NCI-H460 (cell line): ENCODE measurements around the genes ASS1 and LAMC3.

DNA sequence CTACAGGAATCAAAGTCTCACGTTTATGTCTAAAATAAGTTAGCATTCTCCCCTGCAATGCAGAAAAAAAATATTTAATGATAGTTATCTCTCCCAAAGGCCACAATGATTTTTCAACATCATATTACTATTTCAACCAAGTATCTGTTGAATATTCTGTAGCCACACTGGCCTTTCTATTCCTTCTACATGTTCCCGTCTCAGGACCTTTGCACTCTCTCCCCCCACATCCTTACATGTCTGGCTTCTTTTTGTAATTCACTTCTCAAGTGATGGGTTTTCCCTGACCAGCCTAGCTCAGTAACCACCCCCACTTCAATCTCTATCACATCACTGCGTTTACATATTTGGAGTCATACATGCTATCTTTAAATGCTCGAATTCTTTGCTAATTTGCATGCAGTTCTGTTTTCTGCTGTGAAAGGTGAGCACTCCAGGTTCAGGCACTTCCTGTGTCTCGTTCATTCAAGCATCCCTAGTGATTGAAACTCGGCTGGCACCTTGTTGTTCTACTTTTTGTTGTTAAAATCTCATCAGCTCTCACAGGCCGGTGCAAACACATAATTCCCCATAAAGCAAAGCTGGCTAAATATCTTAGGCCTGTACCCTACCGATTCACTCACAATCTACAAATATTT is 54.0 kb downstream of the FNBP1 start:
RAMPAGE:
- cytosol, long total RNA: no peak
- long total RNA: no peak
- nucleus, long total RNA: no peak

DNA sequence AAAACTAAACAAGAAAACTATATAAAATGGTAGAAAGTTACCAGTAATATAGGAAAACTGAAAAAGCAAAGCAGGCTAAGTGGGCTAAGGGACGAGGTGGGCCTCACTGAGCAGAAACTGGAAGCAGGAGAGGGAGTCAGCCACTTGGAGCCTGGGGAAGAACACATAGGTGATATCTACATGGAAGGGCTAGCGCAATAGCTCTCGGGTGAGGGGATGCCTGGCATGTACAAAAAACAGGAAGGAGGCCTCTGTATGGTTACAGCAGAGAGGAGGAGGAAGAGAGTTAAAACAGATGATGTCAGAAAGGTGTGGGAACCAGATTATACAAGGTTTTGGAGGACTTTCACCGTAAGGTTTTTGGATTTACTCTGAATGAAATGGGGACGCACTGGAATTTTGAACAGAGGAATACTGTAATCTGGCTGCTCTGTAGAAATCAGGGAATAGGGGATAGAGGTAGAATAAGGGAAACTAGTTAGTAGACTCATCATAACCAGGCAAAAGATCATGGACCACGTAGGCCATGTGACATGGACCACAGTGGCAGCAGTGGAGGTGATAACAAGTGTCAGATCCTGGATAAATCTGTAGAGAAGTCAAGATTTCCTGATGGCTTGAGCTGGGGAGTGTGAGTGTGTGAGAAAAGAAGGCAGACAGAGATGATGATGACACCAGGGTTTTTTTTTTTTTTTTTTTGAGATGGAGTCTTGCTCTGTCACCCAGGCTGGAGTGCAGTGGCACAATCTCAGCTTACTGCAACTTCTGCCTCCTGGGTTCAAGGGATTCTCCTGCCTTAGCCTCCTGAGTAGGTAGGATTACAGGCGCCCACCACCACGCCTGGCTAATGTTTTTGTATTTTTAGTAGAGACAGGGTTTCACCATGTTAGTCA is 52.5 kb downstream of the FNBP1 start:
RAMPAGE:
- cytosol, long total RNA: no peak
- long total RNA: no peak
- nucleus, long total RNA: no peak

DNA sequence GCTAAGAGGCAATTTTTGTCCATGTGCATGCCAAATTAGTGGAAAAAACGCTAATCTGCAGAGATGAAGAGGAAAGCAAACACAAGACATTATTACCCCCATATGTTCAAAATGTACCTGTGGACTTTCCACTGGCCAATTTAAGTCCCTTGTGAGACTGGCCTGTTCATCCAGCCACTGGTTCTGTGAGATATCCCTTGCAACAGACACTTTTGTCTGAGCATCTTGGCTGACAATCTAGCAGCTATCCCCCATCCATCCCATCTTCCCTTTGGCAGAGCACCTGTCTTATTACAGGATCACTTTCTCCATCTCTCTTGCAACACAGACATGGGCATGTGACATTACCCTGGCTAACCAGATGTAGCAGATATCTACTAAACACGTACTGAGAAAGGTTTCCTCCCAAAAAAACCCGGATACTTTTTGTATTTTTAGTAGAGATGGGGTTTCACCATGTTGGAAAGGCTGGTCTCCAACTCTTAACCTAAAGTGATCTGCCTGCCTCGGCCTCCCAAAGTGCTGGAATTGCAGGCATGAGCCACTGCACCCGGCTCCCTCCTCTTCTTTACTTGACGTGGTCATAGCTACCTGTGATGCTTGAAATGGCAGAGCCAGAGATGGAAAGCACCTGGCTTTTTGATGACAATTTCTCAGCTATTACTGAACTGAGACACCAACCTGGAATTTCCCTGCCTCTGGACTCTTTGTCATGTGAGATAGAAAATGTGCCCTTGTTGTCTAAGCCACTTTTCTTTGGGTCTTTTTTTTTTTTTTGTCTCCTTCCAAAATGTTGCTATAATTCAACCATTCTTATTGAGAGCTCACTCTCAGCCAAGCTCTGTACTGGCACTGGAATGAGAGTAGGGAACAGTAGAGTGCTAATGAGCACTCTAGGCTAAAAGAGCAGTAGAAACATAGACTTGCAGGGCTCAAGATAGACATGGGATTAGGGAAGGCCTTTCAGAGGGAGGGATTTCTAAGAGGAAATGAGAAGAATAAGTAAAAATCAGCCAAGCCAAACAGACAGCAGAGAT is 32.7 kb downstream of the FNBP1 start:
RAMPAGE:
- cytosol, long total RNA: no peak
- long total RNA: no peak
- nucleus, long total RNA: no peak

DNA sequence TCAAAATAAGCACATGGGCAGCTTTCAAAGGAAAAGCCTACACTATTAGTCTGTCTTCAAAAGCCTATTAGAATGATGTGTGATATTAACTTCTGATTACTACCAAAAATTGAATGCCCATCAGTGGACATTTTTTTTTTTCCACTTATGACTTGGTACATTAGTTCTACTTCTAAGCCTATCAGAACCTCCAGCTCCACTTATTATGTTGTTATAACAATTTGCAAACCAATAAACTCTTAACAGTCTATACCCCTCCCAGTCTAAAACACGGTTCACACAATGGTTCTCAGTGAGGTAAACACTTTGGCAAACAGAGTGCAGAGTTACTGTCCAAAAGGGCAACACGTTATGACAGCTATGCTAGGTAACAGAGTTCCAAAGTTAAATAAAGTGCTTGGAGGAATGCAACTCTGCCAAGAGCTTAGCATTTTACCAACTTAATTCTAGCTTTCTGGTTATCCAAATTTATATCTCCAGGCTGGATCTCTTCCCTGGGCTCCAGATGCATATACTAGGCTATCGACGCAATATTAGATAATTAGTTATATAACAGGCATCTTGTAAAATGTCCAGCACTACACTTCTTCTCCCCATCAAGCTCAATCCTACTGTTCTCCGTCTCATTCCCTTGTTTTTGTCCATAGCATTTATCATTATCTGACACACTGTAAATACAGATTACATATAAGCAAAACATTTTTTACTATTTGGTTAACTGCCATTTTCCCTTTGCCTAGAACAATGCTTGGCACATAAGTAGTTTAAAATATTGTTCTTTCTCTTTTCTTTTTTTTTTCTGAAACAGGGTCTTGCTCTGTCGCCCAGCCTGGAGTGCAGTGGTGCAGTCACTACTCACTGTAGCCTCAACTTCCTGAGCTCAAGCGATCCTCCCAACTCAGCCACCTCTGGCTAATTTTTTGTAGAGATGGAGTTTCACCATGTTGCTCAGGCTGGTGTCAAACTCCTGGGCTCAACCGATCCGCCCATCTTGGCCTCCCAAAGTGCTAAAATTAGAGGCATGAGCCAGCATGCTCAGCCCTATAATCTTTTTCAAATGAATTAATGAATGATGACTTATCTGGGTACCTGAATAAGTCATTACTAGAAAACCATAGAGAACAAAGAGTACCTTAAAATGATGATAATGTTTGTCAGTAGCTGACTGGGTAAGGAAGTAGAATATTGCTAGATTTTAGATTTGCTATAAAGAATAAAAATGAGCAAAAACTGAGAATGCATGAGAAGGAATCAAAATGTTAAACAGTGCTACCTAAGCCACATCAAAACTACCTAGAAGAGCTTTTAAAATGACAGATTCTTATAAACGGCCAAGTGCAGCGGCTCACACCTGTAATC is 14.1 kb downstream of the FNBP1 start:
RAMPAGE:
- cytosol, long total RNA: no peak
- long total RNA: no peak
- nucleus, long total RNA: no peak

GRCh38 chr9:130077187-130077625 is 23.5 kb downstream of the GPR107 start:
RAMPAGE:
- cytosol, long total RNA: no peak
- long total RNA: no peak
- nucleus, long total RNA: no peak

RAMPAGE:
- cytosol, long total RNA: no peak
- long total RNA: no peak
- nucleus, long total RNA: no peak
Measured at GRCh38 chr9:130128217-130128622, 44.0 kb upstream of the NCS1 start.

RAMPAGE:
- cytosol, long total RNA: no peak
- long total RNA: no peak
- nucleus, long total RNA: no peak
Measured at GRCh38 chr9:130199945-130200687, 27.9 kb downstream of the NCS1 start.

DNA sequence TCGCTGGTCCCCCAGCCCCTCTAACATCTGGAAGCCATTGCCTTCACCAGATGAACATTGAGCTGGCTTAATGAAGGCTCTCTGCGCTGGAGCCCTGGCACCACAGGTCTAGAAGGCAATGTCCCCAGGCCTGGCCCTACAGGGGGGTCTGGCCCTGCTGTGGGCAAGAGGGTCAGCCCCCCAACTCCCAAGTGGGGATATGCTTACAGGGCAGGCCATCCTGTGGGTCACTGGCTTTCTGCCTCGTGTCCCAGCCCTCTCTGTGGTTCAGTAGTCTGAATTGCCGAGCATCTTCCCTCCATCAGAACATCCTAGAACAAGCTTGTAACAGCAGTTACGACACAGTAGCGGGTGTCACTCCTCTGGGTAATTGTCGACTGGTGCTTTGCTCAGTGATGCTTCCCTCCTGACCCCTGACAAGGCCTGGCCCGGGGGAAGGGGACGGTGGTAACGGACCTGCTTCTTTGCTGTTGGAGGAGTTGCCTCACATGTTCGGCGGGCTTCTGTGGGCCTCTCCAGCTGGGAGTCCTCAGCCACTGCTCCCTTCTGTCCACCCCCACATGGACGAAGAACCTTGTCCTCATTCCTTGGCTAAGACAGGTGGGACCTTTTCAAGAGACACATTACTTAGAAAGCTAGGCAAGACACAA is 24.7 kb downstream of the HMCN2 start:
RAMPAGE:
- cytosol, long total RNA: no peak
- long total RNA: no peak
- nucleus, long total RNA: no peak

DNA sequence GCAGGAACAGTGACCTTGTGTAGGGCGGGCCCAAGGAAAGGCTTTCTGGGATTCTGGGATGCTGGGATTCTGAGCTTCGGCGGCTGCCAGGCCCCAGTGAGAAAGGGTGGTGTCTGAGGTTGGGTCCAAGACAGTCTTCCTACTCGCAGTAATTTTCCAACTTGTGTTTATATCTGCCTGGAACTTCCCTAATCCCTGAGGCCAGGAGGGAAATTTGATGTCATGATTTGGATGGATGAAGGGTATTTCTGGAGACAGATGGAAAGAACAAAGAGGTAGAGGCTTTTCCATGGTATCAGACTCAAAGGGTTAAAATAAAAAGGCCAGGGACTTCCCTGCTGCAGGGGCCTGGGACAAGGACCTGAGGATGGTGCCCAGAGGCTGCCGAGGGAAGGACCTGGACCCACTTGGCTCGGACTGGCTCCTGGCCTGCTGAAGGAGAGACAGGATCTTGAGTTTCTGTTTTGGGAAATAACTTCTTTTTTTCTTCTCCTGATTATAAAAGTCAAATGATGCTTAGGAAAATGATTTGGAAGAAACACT is 52.5 kb downstream of the HMCN2 start:
RAMPAGE:
- cytosol, long total RNA: no peak
- long total RNA: no peak
- nucleus, long total RNA: no peak

GRCh38 chr9:130331453-130332098 is 66.0 kb downstream of the HMCN2 start:
RAMPAGE:
- cytosol, long total RNA: no peak
- long total RNA: no peak
- nucleus, long total RNA: no peak

DNA sequence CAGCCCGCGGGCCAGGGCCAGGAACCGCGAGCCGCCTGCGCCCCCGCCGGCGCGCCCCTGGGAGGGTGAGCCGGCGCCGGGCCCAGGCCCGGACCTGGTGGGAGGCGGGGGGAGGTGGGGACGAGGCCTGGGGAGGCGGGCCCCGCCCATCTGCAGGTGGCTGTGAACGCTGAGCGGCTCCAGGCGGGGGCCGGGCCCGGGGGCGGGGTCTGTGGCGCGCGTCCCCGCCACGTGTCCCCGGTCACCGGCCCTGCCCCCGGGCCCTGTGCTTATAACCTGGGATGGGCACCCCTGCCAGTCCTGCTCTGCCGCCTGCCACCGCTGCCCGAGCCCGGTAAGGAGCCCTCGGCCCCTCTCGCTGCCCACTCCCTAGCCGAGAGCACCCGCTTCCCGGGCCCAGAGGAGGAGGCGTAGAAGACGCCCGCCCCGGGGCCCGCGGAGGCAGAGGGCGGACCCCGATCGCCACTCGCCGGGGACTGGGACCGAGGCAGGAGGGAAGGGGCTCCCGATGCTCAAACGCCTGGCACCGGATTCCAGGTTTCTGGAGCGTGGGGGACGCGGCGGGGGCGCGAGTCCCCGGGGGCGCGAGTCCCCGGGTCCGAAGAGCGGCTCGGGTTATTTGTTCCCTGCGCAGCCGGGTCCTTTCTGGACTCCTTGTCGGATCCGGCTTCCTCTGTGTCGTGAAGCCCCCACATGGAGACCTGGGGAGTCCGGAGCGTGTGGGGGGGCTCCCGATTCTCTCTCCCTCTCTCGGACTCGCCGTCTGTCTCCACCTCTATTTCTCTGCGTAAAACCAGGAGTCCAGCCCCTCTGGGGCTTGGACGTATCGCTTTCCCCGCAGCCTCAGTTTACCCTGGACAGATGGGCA is at the start of gene ASS1:
ASS1 (plus strand) TSS at position 300 of the 868 bp plus-strand sequence.
RAMPAGE:
- cytosol, long total RNA: start-site peak on the plus strand centred at position 272 of the sequence, 64 bp wide, 1,028 and 1,052 reads in 2 replicates
- long total RNA: start-site peak on the plus strand centred at position 270 of the sequence, 67 bp wide, 805 and 1,917 reads in 2 replicates
- nucleus, long total RNA: start-site peak on the plus strand centred at position 288 of the sequence, 41 bp wide, 657 and 61 reads in 2 replicates

DNA sequence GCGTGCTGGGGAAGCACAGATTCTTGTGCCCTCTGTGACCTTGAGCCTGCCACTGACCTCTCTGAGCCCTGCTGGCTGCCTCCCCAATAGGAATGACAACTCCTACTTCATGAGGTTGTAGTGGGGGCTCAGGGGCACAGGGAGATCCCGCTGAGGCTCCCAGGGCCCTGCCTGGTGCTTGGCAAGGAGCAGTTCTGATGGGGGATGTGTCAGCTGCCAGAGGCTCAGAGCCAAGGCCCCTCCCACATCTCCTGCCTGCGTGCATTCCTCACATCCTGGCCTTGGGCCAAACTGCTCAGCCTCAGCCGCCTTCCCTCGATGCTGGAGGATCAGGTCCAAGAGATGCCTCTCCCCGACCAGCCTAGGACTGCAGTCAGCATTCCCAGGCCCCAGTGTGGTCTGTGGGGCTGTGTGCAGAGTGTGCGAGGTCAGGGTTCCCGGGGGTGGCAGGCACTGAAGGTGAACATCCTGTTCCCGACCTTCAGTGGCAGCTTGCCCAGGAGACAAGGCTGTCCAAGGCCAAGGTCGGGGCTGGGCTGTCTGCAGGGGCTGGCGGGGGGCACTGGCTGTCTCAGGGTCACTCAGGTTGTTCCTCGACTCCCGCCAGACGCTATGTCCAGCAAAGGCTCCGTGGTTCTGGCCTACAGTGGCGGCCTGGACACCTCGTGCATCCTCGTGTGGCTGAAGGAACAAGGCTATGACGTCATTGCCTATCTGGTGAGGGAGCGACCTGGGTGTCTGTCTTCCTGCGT is 7.0 kb downstream of the ASS1 start:
RAMPAGE:
- cytosol, long total RNA: no peak
- long total RNA: no peak
- nucleus, long total RNA: no peak

DNA sequence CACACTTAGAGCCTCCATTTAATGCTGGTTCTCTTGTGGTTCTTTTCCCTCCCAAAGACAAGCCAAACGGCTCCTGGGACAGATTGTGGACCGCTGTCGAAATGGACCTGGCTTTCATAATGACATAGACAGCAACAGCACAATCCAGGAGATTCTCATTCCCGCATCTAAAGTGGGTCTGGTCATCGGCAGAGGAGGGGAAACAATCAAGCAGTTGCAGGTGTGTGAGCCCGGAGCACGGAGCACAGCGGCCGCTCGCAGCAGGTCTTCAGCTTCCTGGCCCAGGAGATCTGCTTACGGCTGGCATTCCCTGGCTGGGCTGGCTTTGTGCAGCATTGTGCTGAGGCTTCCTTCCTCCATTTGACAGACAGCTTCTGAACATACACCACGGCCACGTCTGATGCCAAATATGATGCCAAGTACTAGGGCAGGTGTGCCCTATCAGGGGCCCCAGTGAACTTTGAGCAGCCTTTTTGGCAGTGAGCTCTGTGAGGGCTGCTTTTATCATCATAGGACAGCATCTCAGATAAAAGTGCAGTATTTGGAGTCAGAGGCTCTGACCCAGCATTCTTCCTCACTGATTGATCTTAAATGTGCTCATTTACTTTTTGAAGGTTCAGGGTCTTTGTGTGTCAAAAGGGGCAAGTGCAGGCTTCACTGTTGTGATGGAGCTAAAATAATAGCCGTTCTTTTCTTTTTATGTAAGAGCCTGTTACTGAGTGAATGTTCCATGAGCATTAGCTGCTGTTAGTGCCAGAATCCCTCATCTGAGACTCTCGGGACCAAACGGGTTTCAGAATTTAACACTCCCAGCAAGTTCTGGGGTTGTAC is 37.1 kb downstream of the FUBP3 start:
RAMPAGE:
- cytosol, long total RNA: no peak
- long total RNA: no peak
- nucleus, long total RNA: no peak

DNA sequence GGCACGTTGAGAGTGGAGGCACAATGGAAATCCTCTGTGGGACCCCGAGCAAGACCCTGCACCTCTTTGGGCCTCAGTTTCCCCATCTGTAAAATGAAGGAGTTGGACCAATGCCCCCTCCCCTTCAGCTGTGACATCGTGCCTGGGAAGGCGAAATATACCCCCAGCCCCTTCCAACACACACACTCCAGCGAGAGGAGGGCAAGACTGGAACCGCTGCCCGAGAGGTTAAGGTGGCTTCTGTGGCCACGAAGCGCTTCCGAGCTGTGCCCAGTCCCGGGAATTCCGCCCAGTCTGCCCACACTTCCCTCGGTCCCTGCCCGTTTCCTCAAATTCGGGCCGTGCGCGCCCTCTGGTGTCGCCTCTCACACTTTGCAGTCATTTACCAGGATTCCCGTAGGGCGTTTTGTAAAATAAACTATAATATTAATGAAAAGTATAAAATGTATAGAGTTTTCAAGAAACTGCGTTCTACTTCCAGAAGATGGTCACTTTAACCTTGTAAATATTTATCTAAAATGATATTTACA is 11.2 kb upstream of the EXOSC2 start:
RAMPAGE:
- cytosol, long total RNA: no peak
- long total RNA: no peak
- nucleus, long total RNA: no peak

GRCh38 chr9:130713194-130714060 is 19.8 kb downstream of the EXOSC2 start:
RAMPAGE:
- cytosol, long total RNA: no peak
- long total RNA: no peak
- nucleus, long total RNA: no peak

DNA sequence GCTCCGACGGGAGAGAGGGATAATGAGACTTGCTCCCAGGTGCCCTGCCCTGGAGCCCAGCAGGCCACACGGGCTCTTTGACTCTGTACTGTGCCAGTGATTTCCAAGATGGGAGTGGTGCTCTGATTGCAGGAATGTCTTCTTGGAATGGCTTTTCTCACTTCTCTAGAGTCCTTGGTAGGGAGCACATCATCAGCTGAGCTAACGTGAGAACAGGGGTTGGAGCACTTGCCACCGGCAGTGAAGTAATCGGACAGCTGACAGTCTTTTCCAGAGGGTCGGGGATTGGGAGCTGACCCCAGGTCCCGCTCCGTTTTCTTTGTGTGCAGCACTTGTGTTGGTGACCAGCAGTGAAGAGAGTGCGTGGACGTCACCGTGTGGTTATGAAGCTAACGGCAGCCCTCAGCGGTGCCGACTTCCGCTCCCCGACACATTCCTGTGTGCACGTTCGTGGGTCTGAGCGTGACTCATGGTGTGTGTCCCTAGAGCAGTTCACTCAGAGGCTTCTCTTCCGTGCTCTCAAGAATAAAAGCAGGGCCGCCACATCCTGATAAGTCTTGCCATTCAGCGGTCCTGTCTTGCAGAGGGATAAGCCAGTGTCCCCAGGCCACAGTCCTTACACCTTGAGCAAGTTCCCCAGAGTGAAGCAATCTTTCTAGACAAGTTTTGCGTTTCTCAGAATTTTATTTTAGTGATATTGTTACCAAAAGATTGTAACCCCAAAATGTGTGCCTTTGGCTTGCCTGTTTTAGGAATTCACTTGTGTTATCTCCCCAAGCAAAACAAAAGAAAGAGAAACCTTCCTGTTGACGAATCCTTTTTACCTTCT is 25.7 kb downstream of the ABL1 start:
RAMPAGE:
- cytosol, long total RNA: no peak
- long total RNA: no peak
- nucleus, long total RNA: no peak

GRCh38 chr9:130879653-130880324 is 16.8 kb downstream of the QRFP start:
RAMPAGE:
- cytosol, long total RNA: no peak
- long total RNA: no peak
- nucleus, long total RNA: no peak

RAMPAGE:
- cytosol, long total RNA: no peak
- long total RNA: no peak
- nucleus, long total RNA: no peak
Measured at GRCh38 chr9:131009034-131009757, at the start of gene LAMC3. TSS of gene LAMC3 (plus strand) at chr9:131009174.

RAMPAGE:
- cytosol, long total RNA: no peak
- long total RNA: no peak
- nucleus, long total RNA: no peak
Measured at GRCh38 chr9:131173746-131174554, 48.6 kb downstream of the NUP214 start.

GRCh38 chr9:131174960-131176116 is 50.0 kb downstream of the NUP214 start:
RAMPAGE:
- cytosol, long total RNA: no peak
- long total RNA: no peak
- nucleus, long total RNA: no peak